T47D (cell line): ENCODE measurements around a stretch of chr12.

- RRBS, result no CpG with 5 or more reads among the region's 5 CpGs
These were observed 87.5 kb upstream of the SLC38A2 start for GRCh38 chr12:46459872-46460613.

- RRBS, result no CpG with 5 or more reads among the region's 5 CpGs
These were observed 152.4 kb upstream of the SLC38A2 start for GRCh38 chr12:46524743-46525683.

DNA sequence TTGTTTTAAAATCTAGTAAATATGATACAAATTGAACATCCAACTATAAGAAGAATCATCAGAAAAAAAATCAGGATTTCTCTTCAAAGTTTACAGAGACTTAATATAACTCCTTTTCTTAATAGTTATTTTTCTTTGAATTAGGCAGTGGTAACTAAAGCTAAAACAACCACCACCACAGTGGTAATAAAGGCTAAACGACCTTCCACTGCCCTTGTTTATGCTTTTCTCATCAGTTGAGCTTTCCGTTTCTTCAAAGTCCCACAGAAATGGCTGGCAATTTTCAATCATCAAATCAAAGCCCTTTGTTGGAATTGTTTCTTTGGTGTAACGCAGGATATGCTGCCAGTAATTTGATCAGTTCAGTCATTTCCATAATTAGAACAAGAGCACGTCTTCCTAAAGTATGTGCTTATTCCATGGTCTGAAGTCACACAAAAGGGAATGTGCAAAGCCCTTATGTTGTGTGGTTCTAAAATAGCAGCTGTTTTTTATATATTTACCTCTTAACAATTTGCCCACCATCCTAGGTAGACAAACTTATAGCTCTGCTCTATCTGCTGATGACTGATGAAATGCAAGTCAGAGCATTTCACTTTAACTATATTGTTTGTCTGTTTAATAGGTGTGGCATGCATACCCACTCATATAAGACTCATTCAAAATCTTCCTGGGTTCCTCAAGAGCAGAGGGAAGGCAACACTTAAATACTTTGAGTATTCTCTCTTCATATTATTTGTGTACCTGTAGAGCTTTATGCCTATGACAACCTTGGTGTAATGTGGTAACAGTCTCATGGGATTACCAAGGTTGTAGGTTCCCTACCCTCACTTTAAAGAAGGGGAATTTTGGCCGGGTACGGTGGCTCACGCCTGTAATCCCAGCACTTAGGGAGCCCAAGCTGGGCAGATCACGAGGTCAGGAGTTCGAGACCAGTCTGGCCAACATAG lies 176.1 kb upstream of the SLC38A2 start:
- RRBS, result no CpG with 5 or more reads among the region's 9 CpGs

GRCh38 chr12:46664767-46665329 lies 160.9 kb downstream of the SLC38A4 start:
- RRBS, result no CpG with 5 or more reads among the region's 3 CpGs

DNA sequence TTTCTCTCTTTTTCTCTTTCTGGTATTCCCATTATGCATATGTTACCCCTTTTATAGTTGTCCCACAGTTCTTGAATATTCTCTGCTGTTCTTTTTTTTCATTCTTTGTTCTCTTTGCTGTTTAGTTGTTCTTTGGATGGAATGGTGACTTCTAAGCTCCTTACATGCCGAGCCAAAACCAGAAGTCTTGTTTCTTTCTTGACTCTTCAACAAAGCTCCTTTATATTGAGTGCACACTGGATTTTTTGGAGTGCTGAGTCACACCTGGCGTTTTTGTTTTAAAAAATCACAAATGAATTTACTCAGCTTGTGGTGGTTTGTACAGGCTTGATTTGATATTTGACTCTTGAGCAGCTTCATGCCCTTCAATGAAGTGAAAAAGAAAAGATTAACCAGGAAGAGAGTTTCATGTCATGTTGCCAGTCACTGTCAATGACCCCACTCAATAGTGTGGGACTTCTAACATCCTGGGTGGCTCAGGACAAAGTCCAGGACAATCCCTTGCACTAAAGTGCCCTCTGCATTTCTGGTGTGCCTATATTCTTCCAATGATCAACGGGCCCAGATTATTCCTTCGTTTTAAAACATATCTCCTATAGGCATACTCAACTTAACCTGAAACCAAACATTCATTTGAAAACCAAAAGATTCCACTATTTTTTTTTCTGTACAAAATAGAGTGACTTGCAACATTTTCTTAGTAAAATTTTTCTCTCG lies 112.4 kb upstream of the SLC38A4 start:
- RRBS, result no CpG with 5 or more reads among the region's 5 CpGs

- RRBS, result no CpG with 5 or more reads among the region's 5 CpGs
These were observed 5.4 kb upstream of the AMIGO2 start for GRCh38 chr12:47085083-47085550.

GRCh38 chr12:47209544-47209907 lies 129.8 kb upstream of the AMIGO2 start:
- RRBS, result no CpG with 5 or more reads among the region's 1 CpG

DNA sequence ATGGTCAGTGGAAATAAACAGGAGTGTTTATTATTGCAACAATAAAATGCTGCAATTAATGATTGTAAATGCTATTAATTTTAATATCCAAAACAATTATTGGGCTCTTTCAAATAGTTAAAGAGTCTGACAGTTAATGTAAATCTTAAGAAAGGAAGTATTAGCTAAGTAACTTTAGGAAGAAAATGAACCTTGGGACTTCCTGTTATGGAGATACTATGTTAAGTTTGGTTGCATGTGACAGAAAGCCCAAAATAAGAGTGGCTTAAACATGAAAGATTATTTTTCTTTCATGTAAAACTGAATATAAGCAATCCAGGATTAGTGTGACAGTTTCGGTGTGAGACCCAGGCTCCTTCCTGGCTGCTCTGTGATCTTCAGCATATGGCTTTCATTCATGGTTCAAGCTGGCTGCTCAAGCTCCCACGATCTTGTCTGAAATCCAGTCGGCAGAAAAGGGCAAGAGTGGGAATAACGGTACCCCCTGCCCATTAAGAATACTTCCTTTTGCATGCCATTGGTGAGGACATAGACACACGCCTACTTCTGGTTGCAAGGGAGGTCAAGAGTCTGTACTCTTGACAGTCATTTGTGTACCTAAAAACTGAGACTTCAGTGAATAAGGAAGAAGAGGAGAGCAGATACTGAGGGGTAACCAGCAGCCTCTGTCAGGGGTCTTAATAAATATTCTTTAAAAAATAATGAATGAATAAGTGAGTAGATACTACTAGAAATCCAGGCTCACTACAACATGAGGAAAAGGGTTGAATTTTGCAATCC lies 2.2 kb upstream of the RPAP3 start:
- RRBS, result no CpG with 5 or more reads among the region's 5 CpGs

DNA sequence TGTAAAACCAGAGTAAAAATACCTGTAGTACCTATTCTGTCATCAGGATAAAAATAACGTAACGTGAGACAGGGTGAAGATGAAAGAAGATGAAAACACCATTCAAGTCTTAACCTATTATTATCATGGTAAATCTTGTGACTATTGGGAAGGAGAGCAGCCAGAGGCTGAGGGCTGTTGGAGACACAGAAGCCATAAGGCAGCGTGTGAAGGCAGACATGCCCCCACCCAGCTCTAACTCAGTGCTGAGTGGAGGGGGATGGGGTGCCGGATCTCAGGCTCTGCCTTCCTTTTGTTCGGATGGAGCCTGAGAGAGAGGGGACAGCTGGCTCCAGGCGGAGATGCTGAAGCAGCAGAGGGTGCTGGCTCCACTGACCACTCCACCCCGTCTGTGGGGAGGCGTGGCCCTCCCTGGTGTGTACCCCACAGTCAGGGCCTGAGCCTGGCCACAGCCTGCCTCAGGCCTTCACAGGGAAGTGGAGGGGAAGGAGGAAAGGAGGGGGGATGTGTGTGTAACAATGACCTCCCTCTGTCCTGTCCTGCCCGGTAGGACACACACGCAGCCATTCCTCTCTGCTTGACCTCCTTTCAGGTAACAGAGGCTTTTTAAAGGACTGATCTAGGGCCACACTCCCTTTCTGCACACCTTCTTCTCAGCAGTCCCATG lies 9.4 kb upstream of the ENDOU start:
- RRBS, result no CpG with 5 or more reads among the region's 10 CpGs

GRCh38 chr12:47744324-47745347 lies 14.0 kb downstream of the RAPGEF3 start:
- RRBS, result no CpG with 5 or more reads among the region's 13 CpGs

GRCh38 chr12:47749063-47749569 lies 9.6 kb downstream of the RAPGEF3 start:
- RRBS, result no CpG with 5 or more reads among the region's 7 CpGs

DNA sequence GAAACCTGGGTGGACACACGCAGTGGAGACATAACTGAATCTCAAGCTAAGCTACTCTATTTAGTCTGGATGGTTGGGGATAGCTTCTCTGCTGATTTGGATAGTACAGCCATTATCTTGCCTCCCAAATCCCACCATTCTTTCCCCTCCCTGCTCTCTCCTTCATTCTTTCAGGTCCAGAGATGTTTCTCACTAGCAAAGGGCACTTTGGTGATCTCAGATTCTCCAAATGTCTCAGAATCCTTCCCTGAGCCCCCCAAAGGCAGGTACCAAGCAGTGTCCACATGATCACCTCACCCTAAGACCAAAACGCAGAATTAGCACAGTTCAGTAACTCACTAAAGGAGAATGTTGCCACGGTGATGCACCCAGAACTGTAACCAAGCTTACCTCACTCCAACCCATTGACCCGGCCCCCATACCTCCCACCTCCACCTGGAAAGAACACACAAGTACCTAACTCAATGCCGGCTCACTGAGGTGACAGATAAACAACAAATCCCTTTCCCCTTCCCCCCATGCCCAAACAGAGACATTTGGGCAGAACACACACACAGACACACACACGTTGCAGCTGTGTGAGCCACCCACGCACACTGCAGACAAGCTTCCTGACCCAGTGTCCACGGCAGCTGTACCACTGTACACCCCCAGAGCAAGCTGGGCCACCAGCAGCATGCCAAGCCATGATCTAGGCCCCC lies 1.4 kb downstream of the RAPGEF3 start:
- RRBS, result 6% methylated on average over 1 of the region's 8 CpGs

DNA sequence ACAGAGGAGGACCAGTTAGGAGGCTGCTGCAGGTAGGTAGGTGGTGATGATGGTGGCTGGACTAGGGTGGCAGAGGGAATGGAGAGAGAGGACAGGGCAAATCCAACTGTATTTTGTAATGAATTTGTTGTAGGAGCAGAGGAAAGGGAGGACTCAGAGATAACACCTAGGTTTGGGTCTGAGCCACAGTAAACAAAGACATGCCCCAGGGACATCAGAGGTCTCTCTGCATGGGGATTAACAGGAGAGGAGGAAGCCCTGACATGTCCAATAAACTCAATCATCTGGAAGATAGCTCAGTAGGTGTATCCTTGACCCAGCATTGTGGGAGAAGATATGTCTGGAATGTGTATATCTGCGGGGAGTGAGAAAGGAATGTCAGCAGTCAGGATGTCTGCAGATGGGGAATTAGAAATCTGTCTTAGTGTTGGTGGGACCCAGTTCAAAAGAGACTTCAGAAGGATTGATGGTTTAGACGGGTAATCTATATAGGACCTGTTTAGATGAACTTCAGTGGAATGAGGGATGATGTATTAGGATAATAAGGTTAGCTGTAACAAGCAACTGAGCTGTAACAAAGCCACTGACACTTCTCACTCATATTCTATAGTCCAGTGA lies 4.6 kb upstream of the SLC48A1 start:
- RRBS, result no CpG with 5 or more reads among the region's 2 CpGs

DNA sequence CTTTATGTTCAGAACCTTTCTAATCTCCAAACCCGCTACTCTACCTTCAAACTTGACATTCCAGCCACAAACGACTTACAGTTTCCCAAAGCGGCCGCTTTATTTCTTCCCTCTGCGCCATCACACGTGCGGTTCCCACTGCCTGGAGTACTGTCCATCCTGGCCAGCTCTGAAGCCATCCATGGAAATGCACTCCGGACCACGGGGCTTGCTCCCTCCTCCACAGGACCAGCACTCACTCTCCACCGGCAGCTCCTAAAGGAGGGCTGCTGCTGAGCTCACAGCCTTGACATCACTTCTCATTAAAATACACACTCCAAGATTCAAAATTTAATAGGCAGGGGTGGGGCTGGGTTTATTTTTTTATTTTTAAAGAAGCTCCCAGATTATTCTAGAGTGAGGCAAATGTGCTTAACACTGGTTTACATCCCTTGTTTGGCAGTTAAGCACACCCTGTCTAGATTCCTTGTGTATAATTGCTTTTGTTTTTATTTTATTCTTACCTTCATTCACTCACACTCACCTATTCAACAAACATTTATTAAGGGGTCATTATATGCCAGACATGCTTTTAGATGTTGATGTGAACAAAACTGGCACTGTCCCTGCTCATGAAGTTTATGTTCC lies 2.1 kb upstream of the SLC48A1 start:
- RRBS, result 83% methylated on average over 3 of the region's 10 CpGs

GRCh38 chr12:47858665-47859350 lies 39.1 kb upstream of the HDAC7 start:
- RRBS, result no CpG with 5 or more reads among the region's 8 CpGs

DNA sequence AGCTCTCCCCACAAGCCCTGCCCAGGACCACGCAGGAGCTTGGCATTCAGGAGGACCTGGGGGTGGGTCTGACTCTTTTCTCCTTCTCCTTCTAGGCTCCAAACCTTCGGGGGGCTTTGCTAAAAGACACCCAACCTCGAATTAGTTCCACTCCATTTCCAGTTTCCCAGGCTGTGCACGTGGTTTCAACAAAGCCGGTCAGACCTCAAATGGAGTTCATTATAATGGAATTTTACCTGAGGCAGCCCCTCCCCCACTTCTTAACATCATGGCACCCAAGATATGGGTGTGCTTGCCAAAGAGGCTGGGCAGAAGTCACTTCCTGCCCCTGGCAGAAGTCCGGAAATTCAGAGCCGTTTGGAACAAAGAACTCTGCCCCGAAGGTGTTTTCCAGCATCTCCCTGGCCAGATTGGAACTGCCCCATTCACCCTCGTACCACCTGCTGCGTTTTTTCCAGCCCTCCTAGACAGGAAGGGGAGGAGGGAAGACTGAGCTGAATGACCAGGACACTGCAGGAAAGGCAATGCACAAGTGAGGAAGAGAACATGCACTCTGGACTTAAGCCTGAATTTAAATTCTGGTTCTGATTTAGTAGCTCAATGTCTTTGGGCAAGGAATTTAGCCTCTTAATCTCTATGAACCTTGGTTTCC lies 8.2 kb downstream of the VDR start:
- RRBS, result no CpG with 5 or more reads among the region's 10 CpGs

DNA sequence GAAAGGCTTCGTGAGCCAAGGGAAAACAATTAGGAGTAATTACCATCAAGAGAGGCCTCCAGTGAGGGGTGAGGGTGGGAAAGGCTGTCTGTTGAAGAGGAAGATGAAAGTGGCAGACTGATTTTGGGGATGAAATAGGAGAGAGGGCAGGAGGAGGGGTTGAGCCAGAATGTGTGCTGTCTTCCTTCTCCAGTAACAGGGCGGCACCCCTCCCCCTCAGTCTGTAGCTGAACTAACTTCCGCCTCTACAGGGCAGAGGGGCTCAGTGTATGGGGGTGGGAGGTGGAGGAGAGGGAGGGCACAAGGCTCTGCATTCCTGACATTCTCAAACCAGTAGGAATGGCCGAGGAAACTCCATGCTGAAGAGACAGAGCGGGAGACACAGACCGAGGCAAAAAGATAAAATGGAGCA lies 33.1 kb upstream of the COL2A1 start:
- RRBS, result no CpG with 5 or more reads among the region's 6 CpGs

DNA sequence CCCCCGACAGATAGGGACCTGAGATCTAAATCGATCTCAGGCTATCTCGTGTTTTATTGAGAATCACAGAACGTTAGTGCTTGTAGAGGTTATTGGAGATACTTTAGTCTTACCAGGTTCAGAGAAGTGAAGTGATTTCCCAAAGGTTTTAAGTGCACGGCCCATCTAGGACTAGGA lies 473 bp upstream of the SENP1 start:
- RRBS, result no CpG with 5 or more reads among the region's 5 CpGs